ENCODE measurements around the gene TMEM129.

- PRO-cap: no peak
These were observed 37.5 kb upstream of the SPON2 start for GRCh38 chr4:1209718-1210406.

DNA sequence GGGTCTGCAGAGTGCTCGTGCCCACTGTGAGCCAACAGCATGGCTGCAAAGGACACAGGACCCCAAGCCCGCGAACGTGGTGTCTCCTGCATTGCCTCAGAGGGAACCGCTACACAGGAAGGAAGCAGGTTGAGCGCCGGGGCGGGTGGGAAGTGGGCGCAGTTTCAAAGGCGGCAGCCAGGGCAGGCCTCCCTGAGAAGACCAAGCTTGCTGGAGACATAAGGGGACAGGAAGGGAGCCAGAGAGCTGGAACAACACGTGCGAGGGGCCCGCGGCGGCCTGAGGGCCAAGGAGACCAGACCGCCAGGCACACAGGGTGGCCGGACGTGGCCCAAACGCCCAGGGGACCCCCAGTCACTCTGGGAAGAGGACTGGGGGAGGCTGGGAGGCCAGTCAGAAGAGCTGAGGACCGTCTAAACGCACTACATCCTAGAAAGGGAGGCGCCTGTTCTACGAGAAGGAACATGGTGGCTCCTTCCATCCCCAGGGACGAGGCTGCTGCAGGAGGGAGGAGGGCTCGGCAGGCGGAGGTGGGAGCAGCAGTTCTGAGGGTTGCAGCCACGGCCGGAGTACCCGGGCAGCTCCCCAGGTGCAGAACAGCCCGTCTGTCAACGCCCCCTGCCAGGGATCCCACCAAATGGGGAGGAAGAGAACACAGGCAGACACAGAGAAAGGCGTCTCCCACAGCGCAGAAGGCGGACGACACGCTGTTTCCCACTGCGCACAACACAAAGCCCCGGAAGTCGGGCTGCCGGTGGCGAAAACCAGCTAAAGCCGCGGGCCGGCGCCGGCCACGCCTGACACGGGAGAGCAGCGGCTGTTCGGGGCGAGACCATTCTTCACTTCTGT is 31.9 kb downstream of the CTBP1 start:
- PRO-cap: no peak

- PRO-cap: no peak
These were observed 13.4 kb downstream of the CTBP1 start for GRCh38 chr4:1235164-1236257.

GRCh38 chr4:1253171-1254298 is 4.6 kb upstream of the CTBP1 start:
- PRO-cap: no peak

DNA sequence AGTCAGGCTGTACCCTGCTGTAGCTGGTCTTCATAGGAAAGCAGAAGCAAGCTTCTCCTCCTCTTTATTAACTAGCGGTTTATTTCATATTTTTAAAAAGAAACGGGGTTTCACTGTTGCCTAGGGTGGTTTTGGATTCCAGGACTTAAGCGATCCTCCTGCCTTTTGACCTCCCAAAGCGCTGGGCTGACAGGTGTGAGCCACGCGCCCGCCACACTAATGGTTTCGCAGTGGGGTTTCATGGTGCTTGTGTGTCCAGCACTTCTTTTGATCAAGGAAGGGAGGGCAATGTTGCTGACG is 1.3 kb downstream of the MAEA start:
- PRO-cap: no peak

DNA sequence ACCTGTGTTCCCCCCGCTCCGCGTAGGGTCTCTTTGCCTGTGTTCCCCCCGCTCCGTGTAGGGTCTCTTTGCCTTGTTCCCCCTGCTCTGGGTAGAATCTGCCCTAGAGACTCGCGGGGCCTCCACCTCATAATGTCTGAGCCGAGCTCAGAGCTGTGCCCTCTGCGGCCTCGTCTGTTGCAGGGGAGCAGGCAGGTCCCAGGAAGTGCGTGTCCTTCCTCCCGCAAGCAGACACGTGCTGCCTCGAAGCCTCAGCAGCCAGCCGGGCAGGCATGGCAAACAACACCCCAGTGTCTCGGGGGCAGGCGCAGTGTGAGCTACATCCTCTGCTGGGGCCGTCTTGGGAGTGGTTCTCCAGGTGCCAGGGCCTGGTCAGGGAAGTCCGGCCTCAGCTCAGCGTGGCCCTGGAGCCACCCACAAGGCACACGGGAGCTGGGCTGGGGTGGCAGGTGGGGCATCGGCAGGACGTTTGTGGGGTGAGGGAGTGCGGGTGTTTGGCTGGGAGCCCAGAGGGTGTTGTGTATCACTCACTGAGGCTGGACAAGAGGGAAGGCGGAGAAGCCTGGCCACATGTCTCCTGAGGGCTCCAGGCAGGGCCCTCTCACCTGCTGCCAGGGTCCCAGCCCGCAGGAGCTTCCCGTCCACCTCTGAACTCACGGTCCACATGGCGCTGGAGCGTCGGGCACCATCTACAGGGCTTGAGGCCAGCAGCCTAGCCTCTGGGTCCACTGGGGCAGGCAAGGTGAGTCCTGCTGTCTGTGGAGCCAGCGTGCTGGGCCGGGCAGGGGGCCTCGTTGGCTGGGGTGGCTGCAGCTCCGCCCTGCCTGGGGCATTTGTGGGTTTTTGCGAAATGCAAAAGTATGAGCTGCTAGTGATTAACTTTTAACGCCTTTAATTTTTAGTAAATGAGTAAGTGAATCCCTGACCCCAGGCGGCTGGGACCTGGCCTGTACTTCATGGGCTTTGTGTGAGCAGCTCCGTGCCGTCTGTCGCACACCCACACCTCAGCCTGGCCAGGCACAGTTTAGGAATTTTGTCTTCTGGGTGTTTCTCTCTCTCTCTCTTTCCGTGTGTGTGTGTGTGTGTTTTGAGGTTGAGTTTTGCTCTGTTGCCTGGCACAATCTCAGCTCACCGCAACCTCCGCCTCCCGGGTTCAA is 17.4 kb upstream of the UVSSA start:
- PRO-cap: no peak

DNA sequence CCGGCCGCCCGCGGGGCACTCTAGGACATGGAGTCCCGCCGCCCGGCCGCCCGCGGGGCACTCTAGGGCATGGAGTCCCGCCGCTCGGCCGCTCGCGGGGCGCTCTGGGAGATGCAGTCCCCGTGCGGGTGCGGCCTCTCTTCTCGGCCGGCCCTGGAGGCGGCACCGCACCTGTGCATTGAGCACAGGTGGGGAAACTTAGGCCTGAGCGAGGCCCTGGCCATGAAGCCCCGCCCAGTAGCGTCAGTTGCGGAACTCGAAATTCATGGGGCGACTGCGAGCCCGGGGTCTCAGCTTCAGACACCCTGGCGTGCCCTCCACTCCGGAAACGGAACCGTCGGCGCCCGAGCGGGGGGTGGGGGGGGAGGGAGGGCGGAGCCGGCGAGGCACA is at the start of gene TMEM129:
TMEM129 (minus strand) TSS at position 302 of the 391 bp plus-strand sequence.
- PRO-cap: bidirectional peak, plus-strand start outside the sequence, minus-strand start at position 264 of the sequence

GRCh38 chr4:1738679-1739284 is 17.5 kb downstream of the TACC3 start:
- PRO-cap: no peak

GRCh38 chr4:1793403-1794379 is 598 bp downstream of the FGFR3 start:
- PRO-cap: no peak

GRCh38 chr4:1794380-1794816 is 1.3 kb downstream of the FGFR3 start:
- PRO-cap: no peak

- PRO-cap: no peak
These were observed 22.4 kb downstream of the FGFR3 start for GRCh38 chr4:1815448-1815927.

GRCh38 chr4:1833163-1833827 is 22.7 kb downstream of the LETM1 start:
- PRO-cap: no peak

- PRO-cap: no peak
These were observed 3.1 kb downstream of the LETM1 start for GRCh38 chr4:1852679-1853474.

- PRO-cap: no peak
These were observed 2.9 kb upstream of the NSD2 start for GRCh38 chr4:1868109-1868901.

- PRO-cap: no peak
These were observed 29.7 kb downstream of the NSD2 start for GRCh38 chr4:1900509-1901594.

DNA sequence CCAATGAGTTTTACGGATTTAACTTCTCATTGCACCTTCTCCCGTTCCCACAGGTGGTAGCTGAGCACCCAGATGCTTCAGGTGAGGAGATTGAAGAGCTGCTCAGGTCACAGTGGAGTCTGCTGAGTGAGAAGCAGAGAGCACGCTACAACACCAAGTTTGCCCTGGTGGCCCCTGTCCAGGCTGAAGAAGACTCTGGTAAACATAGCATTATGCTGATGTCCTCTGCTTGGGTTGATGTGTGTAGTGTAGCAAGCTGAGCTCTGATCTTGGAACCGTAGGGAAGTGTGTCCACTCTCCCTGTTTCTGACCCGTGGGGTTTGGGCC is 59.3 kb downstream of the NSD2 start:
- PRO-cap: no peak

DNA sequence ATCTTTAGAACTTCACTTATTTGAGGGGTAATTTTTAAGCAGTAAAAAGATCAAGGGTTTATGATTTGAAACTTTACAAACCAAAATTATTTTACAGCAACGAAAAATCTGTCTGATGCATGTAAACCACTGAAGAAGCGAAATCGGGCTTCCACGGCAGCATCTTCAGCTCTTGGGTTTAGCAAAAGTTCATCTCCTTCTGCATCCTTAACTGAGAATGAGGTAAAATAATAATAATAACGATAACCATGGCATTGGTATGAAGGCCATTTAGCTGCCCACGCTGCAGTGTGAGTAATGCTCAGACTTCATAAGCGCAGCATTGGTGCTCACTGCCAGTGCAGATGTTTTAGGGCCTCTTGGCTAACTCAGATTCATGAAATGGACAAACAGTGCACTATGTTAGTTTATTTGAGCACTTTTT is 68.4 kb downstream of the NSD2 start:
- PRO-cap: no peak

- PRO-cap: no peak
These were observed 49.4 kb downstream of the NELFA start for GRCh38 chr4:1959432-1959740.

DNA sequence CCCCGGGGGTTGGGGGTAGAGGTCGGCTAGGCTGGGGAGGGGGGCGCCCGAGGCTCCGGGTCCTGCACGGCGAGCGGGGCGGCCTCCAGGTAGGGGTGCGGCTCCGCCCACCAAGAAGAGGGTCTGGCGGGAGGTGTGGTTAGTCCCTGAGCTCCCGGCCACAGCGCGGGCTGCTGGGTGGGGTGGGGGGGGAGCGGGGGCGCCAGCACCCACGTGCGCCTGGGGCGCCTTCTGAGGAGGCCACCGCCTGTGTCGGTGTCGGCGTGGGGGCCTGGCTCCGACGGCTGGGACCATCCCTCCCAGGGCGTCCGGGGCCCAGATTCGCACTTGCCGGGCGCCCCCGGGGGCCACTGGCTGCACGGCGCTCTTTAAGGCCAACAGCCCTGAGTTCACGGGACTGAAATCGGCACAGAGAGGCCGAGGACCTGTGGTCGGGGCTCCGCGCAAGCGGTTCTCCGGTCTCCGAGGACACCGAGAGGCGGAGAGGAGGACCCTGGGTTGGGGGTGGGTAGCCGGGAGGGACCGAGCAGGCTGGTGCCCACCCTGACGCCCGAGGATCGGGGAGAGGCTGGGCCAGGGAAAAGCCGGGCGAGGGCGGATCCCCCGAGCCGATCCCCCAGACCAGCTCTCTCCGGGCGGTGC is 707 bp upstream of the C4orf48 start:
- PRO-cap: no peak

DNA sequence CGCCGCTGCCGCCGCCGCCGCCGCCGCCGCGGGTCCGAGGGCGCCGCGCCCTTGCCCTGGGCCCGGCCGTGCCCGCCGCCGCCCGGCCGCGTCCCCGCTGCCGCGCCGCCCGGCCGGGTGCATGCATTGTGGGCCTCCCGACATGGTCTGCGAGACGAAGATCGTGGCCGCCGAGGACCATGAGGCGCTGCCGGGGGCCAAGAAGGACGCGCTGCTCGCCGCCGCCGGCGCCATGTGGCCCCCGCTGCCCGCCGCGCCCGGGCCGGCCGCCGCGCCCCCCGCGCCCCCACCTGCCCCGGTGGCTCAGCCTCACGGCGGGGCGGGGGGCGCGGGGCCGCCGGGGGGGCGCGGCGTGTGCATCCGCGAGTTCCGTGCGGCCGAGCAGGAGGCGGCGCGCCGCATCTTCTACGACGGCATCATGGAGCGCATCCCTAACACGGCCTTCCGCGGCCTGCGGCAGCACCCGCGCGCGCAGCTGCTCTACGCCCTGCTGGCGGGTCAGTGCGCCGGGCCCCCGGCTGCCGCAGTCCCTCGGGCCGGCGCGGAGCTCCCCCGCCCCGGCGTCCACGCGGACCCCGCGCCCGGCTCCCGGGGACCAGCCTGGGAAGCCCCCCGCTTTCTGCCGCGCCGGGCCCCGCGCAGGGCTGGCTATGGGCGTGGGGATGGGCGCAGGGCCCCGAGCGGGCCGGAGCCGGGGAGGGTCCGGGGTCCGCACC is 422 bp downstream of the NAT8L start:
- PRO-cap: no peak